ENCODE measurements around the gene LUM.

GRCh38 chr12:91111321-91111749 is at the start of gene LUM:
LUM (minus strand) TSS chr12:91111494.
- PRO-cap: bidirectional peak, plus-strand start at chr12:91111633, minus-strand start at chr12:91111494

- PRO-cap: no peak
These were observed 27.1 kb upstream of the LUM start for GRCh38 chr12:91138284-91138910.

- PRO-cap: no peak
These were observed 33.4 kb upstream of the DCN start for GRCh38 chr12:91215734-91216652.

DNA sequence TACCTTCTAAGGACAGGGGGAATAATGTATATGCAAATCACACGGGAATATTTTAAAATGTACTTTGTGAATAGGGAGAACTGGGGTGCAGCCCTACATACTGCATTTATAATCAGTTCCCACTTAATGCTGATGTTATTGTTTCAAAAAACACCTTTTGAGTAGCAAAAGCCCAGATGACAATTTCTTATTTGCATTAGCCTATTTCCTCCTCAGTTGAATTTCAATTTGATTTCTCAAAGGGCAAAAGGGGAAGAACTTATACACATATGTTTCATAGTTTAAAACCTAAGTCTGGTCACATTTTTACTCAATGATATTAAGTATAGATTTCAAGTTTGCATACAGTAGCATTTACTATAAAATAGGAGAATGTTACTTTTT is 367.6 kb downstream of the BTG1 start:
- PRO-cap: unidirectional peak, plus-strand start at position 239 of the sequence

DNA sequence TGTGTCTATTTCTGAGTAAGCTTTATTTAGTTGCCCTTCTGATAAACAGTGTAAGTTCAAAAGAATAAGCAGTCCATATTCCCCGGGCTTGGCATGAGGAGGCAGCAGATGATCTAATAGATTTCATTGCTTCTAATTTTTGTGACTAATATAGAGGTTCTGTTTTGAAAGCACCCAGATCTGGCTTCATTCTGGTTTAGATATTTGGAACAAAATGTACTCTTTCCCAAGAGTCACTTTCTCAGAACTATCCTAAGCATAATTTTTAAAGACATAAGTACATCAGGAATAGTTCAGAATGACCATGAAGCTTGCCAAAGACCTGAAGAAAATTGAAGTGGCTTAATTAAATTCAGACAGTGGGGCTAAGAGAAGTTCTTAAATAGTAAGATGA is 290.9 kb downstream of the BTG1 start:
- PRO-cap: no peak

DNA sequence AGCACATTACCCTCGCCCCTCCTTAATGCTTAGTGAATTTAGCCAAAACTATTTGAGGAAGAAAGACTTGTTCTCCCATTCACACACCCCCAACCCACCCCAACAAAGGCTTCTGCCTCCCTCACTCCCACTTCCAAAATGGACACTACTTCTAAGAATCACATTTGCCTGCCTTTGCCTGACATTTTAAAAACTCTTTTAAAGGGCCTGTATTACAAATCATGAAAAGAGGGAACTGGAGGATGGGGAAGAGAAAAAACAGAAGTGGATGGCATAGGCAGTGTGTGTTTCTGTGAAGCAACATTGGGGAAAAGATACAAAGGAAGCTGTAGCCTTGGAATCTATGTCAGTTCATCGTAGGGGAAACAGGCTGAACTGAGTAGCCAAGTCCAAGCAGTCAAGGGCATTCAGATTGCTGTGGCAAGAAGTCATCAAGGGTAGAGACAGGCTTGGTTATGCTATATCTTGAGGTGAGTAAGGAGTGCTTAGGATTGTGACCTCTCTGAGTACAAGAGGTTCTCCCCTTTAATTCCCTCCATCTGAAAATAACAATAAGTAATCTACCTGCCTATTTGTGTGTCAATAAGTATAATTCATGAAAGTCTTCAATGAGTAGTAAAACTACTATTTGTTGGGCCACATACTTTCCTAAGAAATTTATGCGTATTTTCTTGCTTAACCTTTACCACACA is 273.8 kb downstream of the BTG1 start:
- PRO-cap: no peak

DNA sequence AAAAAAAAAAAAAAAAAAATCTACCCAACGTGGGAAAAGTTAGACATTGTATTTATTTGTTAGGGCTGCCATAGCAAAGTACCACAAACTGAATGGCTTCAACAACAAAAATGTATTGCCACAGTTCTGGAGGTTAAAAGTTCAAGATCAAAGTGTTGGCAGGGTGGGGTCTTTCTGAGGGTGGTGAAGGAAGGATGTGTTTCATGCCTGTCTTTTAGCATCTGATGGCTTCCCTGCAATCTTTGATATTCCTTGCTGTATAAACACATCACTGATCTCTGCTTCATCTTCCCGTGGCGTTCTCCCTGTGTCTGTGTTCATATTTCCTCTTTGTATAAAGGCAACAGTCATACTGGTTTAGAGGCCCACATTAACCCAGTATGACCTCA is 167.6 kb downstream of the BTG1 start:
- PRO-cap: no peak

DNA sequence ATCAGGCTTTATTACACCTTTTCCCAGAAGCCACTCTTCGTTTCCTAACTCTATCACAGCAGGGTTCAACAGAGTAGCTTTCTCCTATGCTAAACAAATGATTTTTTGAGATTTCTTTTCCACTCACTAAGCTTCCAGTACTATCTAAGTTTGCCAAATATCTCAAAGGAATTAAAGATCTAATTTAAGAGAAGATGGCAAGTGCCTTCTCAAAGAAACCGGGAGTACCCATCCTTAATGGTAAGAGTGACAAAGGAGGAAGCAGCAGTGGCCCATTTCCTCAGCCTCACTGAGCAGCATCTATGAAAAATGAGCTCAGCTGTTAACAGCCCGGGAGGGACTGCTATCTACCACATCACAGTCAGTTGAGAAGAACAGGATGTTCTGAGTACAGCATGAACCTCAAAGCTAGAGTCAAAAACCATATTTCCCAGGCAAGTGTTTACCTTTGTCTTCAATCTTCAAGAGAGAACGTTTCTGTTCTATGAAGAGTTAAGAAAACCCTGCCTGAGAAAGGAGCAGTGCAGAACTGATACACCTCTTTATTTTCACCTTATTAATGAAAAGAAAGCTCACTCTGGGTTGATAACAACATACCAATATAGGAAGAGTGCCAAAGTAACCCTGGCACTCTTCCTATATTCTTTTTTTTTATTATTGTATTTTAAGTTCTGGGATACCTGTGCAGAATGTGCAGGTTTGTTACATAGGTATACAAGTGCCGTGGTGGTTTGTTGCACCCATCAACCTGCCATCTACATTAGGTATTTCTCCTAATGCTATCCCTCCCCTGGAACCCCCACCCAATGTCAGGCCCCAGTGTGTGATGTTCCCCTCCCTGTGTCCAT is 115.0 kb downstream of the BTG1 start:
- PRO-cap: bidirectional peak, plus-strand start at position 364 of the sequence, minus-strand start at position 291 of the sequence

GRCh38 chr12:92064960-92065777 is 80.5 kb downstream of the BTG1 start:
- PRO-cap: no peak

DNA sequence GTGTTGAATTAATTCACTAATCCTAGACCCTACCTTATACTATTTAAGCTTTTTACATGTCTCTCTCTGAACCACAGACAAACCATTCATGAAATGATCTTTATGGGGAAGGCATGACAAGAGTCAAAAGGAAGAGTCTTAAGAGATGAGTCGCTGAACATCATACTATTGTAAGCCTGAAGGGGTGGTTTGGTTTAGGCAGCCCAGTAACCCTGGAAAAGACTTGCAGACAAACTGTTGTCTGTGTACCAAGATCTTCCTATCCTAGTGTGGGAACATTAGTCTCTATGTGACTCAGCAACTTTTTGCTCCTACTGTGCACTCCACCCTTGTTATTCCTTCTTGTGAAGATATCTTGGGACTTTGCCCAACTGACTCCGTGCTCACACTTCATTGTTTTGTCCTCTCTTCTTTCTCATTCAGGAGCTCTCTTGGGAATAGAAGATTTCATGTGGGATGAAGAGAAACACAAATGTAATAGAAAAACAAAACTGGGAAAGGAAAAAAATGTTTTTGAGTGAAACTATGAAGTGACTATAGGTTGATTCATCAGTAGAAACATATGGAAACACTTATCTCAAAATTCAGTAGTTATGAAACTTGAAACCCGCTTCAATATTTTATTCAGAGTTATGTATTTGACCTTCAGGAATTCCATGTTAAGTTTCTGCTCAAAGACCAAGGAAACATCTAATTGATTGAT is 67.4 kb downstream of the BTG1 start:
- PRO-cap: no peak

GRCh38 chr12:92125331-92125601 is 20.4 kb downstream of the BTG1 start:
- PRO-cap: no peak

DNA sequence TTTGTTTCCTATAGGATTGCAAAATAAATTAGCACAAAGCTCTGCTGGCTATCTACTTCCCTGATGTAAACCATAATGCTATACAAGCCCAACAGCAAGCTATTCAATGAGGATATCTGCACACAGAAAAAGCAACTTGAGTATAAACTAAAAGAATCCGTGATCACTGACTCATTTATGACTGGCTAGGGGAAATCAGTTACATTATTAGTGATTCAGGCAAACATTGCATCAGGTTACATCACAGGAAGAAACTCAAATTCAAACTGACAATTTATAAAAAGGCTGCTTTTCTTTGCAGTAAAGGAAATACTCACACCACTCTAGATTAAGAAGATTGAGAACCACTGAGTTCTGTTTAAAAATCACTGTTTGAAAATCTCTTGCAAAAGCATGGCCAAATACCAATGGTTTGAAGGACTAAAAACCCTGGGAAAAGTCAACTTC is 8.4 kb downstream of the BTG1 start:
- PRO-cap: bidirectional peak, plus-strand start at position 207 of the sequence, minus-strand start at position 179 of the sequence

- PRO-cap: no peak
These were observed 3.5 kb downstream of the BTG1 start for GRCh38 chr12:92142245-92142385.

GRCh38 chr12:92156894-92157450 is 11.3 kb upstream of the BTG1 start:
- PRO-cap: bidirectional peak, plus-strand start at chr12:92157255, minus-strand start at chr12:92157080

DNA sequence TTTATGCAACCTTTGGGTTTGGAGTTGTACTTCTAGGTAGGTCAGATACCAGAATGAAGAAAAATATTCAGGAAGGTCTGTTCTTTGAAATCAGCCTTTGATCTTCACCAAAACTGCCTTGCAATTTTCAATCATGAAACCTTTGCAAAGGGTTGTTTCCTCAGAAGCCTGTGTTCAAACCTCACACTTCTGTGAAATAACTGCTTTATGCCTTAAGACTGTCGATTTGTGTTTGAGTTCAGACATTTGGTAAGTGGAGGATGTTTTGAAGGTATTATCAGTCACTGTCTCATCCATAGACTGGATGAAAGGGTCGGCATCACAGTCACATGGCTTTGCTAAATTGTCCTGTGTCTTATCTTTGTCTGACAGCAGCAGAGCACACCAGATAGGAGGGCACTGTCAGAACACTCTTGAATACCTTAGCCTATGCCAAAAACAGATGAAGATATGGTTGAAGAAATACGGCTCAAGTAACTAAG is 233.3 kb upstream of the BTG1 start:
- PRO-cap: no peak

DNA sequence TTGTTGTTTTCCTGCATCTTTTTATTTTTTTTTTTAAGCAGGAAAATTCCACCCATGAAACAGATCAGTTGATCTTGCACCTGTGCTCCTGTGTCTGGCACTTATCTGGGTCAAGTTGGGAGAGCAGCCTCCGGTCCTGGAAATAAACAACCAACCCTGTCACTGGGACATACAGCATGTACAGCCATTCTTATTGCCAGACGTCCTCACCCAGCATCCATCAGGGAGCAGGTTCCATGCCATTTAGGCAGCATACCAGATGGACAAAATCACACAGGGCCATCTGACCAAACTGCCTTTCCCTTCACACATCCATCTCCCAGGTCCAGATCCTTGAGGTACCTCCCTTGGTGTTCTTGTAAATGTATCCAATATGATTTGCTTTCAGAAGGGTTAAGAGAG is 266.1 kb upstream of the BTG1 start:
- PRO-cap: no peak

GRCh38 chr12:92464707-92465760 is 237.8 kb upstream of the PLEKHG7 start:
- PRO-cap: unidirectional peak, plus-strand start at chr12:92465083

DNA sequence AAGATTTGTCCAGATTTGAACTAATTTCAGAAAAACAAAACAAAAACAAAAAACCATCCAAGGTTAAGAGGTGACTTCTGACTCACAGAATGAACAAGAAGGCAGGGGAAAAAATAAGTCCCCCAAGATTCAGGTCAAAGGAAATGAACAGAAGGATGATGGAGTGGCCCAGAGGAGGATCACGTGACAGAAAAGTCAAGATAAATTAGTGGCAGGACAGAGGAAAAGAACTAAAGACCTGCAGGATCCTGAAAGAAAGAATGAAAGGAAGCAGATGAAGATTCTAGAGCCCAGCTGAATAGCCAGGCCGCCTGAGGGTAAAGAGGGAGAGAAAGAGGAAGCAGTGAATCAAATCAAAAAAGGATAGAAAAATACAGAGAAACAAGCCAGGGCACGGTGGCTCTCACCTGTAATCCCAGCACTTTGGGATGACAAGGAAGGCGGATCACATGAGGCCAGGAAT is 217.3 kb upstream of the PLEKHG7 start:
- PRO-cap: bidirectional peak, plus-strand start at position 233 of the sequence, minus-strand start at position 262 of the sequence

- PRO-cap: bidirectional peak, plus-strand start at chr12:92503912, minus-strand start at chr12:92503804
These were observed 199.2 kb upstream of the PLEKHG7 start for GRCh38 chr12:92503344-92504301.

GRCh38 chr12:92543781-92544306 is 158.9 kb upstream of the PLEKHG7 start:
- PRO-cap: no peak

All from pulmonary lymph node (tissue), 1 donor.